RPMI7951 (cell line): ENCODE measurements around a stretch of chr6.

DNA sequence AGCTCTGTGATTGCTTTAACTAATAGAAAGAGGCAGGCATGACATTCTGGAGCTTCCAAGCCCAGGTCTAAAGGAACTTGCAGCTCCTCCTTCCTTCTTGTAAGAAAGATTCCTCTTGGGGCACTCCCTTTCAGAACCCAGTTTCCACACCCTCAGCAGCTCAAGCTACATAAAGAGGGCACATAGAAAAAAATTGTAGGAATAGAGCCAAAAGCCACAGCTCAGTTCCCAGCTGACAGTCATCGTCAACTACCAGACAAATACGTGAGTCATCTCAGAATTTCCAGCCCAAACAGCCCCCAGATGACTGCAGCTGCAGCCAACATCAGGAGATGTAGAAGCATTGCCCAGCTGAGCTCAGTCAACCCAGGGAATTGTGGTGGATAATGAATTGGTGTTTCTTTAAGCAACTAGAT is 349.8 kb upstream of the ARID1B start:
- RAMPAGE, long total RNA: no peak

DNA sequence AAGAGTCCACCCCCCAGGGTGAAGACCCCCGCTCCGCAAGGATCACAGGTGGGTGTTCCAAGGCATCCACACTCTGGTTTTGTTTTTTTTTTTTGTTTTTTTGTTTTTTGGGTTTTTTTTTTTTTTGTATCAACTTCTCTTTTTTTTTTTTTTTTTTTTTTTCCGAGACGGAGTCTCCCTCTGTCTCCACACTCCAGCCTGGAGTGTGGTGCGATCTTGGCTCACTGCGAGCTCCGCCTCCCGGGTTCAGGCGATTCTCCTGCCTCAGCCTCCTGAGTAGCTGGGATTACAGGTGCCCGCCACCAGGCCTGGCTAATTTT is 58.1 kb upstream of the ARID1B start:
- RAMPAGE, long total RNA: no peak

DNA sequence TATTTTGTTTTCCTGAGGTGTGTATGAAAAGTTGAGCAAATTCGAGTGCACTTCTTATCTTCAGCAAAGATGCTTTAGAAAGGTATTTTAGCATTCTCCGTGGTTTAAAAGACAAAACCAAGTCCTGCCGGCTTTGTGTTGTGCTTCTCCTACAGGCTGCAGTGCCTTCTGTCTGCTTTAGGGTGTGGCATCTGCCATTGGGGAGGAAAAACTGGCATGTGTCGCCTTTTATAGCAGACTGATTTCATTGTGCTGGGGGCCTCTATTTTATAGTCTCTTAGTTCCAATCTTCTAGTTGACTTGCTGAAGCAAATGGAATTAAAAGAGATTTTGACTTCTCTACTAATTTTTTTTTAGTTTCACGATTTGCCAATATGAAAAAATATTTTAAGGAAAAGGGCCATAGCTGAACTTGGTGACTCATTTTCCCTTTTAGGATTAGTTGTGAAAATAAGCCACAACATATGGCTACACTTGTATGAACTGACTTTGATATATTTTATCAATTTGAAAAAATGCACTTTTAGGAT is 2.1 kb upstream of the ARID1B start:
- RAMPAGE, long total RNA: no peak

- RAMPAGE, long total RNA: no peak
Measured at GRCh38 chr6:156810131-156810843, 33.1 kb downstream of the ARID1B start.

GRCh38 chr6:156829160-156830102 is 52.3 kb downstream of the ARID1B start:
- RAMPAGE, long total RNA: no peak

DNA sequence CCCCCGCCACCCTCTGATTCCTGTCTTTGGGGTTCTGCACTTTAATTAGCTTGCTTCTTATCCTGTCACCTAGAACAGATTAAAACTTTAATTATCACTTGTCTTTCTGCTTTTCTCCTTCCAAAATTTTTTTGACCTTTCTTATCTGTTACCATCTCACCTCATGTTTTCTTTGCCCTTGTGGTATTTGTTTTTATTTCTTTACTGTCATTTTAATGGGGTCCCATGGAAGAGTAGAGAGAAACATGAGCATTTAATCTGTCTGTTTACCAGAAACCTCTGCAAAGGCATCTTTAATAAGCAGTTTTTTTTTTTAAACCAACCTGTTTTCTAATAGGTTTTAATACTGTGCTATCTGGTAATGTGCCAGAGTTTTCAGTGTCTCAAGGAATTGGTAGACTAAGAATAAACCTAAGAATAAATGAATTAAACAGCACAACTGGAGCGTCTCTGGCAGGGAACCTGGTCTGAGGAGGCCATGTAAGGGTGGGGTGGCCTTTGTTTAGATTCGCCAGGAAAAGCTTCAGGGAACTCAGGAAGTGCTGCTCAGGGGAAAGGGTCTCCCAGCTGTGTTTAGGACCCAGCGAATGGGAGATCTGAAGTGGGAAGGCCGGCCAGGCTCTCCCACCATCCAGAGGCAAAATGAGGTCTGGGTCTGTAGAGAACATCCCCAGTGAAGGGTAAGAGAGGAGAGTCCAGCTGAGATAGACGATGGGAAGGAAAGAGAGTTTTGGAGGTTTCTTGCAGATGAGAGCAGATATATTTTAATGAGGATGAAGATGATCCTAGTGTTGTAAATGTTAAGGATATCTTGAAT is 69.9 kb downstream of the ARID1B start:
- RAMPAGE, long total RNA: no peak

DNA sequence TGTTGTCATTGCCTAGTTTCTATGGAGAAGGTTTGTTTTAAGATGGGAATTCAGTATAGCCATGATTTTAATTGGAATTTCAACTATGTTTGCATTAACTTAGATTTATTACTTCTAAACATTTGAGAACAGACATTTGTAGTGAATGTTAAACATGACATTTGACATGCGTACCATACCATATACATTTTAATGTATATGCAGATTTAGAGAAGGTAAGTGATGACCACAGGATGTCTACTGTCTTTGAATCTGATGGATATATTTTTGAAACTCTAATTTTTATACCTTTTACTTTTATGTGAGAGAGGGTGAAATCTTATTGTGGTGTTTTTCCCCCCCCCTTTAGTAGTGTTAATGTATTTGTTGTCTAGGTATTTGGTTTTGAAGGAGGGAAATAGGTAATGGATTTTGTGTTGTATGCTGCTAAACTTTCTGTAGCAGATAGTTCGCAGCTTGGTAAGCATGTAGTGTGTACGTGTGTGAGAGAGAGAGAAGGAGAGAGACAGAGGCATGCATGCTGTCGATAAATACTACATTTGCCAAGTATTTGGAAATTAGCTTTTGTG is 159.6 kb downstream of the ARID1B start:
- RAMPAGE, long total RNA: no peak

- RAMPAGE, long total RNA: no peak
Measured at GRCh38 chr6:157022169-157022467, 244.9 kb downstream of the ARID1B start.

- RAMPAGE, long total RNA: no peak
Measured at GRCh38 chr6:157240331-157241086, 82.8 kb downstream of the TMEM242 start.

DNA sequence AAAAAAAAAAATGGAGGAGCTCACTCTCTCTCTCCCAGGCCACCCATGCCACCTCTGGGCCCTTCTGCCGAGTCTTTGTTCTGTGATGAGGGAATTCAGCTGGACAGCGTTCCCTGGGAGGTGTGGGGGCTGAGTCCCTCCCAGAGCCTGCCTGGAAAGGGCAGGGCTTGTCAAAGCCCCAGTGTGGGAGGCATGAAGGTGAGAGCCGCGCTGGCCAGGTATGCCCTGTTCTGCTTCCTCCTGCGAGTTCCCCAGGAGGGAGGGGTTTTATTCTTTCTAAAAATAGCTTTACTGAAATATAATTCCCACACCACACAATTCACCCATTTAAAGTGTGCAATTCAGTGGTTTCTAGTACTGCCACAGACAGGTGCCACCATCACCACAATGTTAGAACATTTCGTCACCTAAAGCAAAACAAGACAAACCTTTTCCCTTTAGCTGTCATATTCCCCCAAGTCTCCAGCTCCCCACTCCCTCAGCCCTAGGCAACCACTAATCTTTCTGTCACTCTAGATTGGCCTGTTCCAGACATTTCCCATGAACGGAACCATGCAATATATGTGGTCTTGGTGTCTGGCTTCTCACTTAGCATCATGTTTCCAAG is 69.5 kb downstream of the TMEM242 start:
- RAMPAGE, long total RNA: no peak

DNA sequence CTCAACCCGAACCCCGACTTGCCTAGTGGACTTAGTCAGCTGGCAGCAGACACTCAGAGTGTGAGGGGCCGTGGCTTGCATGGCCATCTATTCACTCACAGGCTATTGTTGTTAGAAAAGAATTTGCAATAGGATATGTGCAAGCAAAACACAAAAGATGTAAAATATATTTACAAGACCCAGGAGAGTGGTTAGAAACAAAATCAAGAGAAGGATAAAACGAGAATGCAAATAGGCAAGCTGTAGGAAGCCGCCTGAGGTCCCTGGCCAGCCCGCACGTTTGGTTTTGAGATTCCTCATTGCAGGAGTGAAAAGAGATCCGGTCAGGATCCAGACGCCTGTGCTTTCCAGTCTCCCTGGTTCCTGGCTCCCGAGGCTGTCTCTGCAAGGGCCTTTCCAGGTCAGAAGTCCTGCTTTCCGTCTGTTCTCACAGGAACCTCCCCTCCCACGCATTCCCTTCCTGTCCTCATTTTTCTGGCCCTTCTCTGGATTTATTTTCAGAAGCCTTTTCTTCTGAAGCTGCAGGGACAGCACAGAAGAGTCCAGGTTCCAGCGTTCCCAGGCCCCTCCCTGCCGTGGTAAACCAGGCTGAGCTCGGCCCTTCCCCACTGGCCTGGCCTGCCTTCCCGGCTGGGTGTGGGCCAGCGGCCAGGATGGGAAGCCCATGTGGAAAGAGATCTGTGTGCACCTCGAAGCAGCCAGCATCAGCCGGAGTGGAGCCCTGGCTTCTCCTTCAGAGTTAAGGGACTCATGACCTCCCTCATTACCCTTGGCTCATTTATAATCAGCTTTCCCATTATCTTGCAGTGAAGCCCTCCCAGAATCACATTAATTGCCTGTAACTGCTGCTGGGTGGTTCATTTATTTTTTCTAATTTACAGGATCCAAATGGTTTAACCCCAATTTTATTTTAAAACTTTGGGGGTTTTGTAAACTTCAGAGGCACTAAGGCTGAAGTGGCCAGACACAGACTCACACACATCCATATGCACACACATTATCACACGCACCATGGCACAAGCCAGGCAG is 53.9 kb downstream of the TMEM242 start:
- RAMPAGE, long total RNA: no peak

DNA sequence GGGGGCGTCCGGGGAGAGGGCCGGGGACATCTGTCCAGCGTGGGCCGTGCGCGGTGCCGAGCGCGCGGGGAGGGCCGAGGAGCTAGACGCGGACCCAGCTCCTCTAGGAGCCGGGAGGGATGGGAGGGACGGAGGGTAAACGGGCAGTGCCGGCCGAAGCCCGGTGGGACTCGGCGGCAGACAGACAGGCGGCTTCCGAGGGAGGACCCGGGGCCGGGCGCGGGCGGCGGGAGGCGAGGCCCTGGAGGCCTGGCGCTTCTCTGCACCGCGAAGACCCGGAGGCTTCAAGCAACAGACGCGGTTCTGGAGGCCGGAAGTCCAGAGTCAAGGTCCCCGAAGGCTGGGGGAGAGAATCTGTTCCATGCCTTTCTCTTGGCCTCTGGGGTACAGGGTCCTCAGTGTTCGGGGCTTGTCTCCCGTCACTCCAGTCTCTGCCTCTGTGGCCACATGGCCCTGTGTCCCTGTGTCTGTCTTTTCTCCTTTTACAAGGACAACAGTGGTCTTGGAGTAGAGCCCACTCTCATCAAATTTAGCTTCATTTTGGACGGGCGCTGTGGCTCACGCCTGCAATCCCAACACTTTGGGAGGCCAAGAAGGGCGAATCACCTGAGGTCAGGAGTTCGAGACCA is 48.2 kb downstream of the TMEM242 start:
- RAMPAGE, long total RNA: no peak

GRCh38 chr6:157326795-157327276 is 3.5 kb upstream of the TMEM242 start:
- RAMPAGE, long total RNA: no peak

DNA sequence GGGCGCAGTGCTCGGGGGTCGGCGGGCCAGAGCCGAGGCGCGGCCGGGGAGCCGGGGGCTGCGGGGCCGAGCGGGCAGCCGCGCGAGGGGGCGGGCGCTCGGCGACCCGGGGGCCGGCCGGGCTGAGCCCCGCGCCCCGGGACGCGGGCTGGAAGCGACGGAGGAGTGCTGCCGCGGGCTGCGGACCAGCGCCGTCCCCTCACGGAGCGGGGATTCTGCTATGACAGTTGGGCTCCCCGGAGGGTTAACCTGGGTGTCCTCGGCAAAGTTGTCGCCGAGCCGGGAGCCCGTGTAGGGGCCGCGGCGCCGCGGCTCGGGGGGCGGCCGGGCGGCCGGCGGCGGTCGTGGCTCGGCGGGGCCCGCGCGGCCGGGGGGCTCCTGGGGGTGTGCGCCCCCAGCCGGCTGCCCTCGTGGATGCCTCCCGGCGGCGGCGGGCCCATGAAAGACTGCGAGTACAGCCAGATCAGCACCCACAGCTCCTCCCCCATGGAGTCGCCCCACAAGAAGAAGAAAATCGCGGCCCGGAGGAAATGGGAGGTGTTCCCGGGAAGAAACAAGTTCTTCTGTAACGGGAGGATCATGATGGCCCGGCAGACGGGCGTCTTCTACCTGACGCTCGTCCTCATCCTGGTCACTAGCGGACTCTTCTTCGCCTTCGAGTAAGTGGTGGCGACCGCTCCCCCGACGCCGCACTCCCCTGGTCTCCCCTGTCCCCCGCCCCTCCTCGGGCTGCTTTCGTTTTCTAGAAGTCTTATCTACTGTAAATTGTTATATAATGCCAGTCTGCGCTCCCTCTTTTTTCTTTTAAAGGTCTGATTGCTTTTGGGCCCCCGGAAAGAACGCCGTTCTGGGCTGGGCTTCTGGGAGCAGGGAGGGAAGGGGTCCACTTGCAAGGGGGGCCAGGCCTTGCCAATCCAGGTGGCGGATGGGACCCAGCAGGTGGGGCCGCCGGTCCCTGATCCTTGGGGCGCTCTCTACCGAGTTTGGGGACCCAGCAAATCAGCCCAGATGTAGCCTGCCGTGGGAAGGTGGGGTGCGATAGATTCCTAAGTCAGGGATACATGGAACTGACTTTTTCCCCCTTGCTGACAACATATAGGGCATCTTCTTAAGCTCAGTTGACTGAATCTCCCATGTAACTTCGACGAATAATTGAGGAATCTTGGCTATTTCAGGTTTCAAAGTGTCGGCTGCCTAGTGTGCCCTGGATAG is 1.0 kb downstream of the ZDHHC14 start:
- RAMPAGE, long total RNA: no peak

GRCh38 chr6:157518530-157519405 is 137.8 kb downstream of the ZDHHC14 start:
- RAMPAGE, long total RNA: no peak

DNA sequence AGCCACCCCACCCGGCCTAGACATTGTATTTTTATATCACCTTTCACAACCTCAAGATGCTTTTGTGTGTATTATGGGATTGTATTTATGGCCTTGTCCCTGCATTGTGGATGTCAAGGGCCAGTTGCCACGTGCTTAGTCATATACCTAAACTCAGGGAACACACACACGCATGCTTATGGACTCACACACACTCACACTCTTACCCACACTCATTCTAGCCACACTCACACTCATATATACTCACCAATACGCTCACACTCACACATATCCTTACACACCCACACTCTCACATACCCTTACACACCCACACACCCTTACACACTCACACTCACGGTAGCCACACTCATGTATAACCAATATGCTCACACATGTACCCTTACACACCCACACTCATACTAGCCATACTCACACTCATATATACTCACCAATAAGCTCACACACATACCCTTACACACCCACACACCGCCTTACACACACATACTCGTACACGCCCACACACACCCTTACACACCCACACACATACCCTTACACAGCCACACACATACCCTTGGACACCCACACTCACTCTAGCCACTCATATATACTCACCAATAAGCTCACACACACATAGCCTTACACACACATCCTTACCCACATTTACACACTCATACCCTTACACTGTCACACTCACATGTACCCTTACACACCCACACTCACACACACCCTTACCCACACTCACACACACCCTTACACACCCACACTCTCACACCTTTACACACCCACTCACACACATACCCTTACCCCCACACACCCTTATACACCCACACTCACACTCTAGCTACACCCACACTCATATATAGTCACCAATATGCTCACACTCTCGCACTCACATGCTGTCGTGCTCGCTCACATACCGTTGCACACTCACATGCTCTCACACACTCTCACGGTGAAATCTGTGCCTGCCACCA is 192.5 kb upstream of the SNX9 start:
- RAMPAGE, long total RNA: no peak

DNA sequence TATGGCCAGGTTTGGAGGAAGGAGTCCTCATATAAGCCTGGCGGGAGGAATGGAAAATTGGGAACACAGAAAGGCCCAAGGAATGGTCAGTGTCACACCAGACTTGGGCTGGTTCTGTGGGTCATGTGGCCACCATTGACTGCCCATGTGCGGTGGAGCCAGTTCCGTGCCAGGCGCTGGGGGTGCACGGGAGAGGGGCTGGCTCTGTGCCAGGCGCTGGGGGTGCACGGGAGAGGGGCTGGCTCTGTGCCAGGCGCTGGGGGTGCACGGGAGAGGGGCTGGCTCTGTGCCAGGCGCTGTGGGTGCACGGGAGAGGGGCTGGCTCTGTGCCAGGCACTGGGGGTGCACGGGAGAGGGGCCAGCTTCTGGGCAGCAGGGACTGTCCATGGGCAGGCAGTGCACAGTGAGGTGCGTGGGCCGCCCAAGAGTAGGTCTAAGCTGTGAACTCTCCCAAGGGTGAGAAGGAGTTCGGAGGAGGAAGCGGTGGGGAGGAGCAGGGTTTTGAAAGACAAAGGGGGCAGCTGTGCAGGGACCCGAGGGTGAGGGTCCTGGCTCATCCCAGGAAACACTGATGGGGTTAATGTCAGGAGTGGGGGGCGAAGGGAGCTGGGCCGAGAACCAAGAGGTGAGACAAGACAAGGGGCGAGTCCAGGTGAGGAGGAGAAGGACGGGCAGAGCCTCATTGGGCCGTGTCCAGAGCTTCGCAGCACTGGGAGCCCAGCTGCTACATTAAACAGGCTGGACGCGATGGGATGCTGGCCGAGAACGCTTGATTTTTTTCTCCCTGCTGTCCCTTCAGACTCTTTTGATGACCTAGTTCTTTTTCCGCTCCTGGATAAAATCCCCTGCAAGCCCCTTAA is 173.0 kb upstream of the SNX9 start:
- RAMPAGE, long total RNA: no peak

- RAMPAGE, long total RNA: no peak
Measured at GRCh38 chr6:157689122-157689791, 133.8 kb upstream of the SNX9 start.

DNA sequence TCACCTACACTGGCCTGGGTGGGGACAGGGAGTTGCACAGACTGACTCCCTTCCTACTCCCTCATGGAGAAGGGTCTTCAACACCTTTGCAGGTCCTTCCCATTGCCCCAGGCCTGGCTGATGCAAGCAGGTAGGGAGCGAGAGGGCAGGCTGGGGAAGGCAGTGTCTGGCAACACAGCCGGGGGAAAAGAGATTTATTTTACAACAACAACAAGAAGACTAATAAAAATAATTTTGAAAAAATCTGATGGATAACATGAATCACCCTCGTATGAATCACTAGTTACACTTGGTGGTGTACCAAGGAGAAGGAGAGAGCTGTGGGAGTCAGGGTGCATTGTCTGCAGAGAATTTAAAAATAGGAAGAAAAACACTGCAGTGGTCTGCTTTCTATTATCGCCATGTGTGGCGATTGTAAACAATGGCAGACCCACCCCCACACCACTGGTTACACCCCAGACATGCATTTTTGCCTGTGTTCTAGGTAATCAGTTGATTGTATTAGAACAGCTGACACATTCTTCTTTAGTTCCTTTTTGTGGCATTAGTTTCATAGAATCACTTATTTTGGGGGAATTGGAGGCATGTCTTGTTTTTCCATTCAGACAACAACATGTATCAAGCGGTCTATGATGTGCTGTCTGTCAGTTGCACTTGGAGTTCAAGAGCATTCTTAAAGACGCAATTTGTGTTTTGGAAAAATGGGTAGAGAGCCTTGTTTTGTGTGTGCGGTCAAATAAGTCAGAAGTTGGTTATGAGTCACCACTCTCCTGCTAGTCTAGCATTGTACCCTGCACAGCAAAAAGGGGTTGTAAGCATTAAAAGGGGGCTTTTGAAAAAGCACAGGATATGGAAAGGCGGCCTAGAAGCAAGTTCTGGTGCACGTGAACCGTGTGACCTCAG is 62.0 kb upstream of the SNX9 start:
- RAMPAGE, long total RNA: no peak

GRCh38 chr6:157766813-157767377 is 56.2 kb upstream of the SNX9 start:
- RAMPAGE, long total RNA: no peak